ENCODE measurements around a stretch of chr2.

GRCh38 chr2:11235522-11236225, 80.4 kb downstream of the SLC66A3 start:
- RRBS: no CpG with 5 or more reads among the region's 3 CpGs

DNA sequence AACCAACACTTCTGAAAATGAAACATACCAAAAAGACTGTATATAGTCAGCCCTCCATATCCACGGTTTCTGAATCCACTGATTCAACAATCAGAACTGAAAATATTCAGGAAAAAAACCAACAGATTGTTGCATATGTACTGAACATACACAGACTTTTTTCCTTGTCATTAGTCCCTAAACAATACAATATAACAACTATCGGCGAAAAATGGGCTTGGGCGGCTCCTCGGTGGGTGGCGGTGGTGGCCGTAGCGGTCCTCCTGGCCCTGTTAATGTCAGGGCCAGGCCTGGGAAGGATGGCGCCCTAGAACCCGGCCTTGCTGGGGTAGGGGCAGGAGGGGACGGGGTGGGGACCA, 36.8 kb downstream of the ROCK2 start:
- RRBS: 82% methylated on average over 1 of the region's 11 CpGs

DNA sequence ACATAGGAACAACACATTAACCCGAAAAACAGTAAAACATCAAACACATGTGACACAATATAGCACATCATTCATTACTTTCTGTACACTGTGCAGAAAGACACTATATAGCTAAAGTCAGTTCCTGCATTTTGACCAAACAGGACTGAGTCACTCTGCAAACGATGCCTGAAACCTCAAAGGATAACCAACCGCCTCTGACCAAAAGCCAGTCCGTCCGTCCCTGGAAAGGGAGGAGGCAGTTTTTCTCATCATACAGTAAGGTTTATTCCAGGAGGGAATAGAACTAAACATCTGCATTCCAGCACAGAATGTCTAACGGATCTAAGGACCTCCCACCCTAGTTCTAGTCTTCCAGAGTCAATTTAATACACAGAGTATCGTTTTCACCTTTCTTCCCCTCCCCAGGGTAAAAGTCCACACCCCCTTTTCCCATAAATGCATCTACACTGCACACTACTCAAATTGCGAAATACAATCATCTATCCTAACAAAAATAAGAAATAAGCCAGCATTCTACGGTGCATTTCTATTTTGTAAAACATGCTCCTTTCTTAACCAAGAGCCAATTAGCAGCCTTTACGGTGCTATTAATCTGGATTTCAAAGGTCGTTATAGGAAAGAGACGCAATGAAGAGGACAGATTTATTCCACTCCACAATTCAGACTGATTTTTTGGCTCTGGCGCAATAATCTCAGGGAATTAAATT, 1.6 kb downstream of the ROCK2 start:
- RRBS: no CpG with 5 or more reads among the region's 13 CpGs

DNA sequence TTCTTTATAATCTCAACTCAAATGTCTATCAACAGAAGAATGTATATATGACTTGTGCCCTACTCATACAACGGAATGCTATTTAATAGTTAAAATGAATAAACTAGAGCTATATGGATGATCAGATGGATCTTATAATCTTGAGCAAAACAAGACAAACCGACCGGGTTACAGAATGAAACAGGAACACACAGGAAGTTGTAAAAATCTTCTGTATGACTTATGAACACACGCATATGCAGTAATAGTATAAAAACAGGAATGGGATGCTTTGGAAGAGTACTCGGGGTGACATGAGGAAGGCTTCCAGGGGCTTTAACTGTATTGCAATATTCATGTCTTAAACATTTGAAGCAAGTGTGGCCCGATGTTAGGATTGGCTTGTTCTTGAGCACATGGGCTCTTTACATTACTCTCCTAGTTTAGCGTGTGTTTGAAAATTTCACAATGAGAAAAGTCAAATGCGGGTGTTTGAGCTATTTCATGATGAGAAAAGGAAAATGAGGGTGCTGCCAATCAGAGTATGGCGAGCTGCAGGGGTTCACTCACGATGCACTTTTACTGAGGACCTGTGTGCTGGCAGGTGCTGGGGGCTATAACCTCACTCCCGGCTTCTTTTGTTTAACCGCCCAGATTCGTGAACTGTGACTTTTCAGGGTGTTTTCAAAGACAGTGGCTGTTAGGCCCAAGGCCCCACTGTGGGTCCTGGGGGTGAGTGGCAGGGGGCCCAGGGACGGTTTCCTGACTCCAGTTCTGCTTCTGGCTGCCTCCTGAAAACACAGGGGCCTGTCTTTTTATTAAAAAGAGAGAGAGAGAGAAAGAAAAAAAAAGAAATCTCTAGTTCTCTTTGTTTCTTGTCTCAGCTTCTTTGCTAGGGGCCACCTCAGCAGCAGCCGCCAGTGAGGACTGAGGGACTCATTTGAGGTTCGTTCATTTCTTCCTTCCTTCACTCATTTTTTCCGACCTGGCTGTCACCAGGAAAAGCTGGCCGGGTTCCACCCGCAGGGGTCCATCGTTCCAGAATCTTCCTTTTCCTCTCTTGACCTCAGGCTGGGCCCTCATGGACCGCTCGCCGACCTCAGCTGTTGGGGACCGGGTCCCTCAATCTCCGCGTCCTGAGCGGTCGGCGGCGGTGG, 15.2 kb upstream of the E2F6 start:
- RRBS: 80% methylated on average over 10 of the region's 30 CpGs

GRCh38 chr2:11481945-11482512, 16.1 kb upstream of the E2F6 start:
- RRBS: 19% methylated on average over 33 of the region's 52 CpGs

DNA sequence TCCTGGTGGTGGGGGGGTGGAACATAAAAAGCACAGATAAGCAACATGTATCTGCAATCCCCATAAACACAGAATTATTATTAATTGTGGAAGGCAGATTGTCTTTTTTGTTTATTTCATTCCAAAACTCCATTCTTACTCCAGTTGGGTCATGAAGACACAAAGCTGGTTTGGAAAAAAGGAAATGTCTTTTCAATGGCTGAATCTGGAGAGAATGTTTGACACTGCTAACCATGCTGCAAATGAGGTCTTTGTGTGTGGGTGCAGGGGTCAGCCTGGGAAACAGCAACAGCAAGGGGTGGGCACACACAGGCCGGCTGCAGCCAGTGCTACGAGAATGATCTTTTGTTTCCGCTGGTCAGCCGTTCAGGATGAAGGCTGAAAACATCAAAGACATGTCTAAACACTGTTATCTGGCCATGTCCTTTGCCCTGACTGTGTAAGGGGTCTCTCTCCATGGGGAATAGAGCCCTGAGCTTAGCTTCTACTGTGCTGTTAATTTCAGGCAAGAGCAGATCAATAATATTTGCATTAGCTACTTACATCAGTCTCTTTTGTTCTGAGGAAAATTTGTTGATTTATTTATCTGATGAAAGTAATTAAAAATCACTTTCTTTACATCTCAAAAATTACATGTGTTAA, 33.2 kb upstream of the E2F6 start:
- RRBS: no CpG with 5 or more reads among the region's 4 CpGs

DNA sequence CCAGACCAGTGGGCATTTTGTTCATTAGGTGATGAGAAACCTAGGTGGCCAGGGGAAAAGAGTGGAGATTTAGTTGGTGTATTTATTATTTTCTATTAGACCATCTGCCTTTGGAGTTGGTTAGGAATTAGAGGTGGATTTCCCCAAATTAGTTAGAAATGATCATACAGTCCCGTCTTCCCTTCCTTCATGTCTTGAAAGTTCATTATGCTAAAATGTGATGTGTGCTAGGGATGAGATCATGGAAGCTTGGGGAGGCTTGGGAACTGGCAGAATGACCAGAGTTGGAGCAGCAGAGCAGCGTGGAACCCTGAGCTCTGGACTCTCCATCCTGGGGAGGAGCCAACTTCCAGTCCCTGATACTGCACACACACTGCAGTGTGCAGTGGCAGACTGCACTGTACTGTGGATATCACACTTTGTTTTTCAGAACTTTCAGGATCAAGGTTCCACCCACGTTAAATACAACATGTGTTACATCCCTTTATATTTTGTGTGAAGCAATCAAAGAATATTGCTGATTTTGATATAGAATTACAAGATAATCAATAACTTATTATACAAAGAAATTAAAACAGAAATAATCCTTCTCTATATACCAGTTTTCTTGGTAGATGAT, 27.3 kb upstream of the GREB1 start:
- RRBS: no CpG with 5 or more reads among the region's 3 CpGs

GRCh38 chr2:11540339-11540885, 6.6 kb downstream of the GREB1 start:
- RRBS: no CpG with 5 or more reads among the region's 7 CpGs

DNA sequence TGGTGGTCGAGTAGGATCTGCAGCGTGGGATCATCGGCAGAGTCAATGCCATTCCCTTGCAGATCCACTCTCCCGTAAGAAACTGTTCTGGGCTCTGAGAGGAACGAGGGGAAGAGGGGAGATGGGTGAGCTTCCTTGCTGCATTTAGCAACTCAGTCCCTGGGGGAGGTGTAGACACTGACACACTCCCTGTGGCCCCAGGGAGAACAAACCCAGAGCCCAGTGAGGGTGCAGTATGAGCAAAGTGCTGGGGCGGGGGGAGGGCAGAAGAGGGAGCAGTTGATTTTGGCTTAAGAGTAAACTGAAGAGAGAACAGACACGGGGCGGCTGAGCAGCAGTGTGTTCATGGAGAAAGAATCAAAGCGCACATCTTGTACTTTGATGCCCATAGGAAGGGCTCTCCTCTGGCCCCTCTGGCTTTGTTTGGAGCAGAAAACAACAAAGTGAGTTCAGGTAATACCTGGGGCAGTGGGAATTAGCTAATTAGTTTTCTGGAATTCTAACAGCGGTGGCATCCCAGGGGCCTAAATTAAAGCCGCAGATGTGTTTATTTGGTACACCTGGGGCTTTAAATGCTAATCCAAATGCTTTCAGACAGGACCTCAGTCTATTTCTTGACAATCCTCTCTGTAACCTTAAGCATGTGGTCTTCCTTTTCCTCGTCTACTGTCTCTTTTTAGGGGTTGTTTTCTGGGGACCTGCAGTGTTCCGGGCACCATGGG, 8.7 kb downstream of the GREB1 start:
- RRBS: no CpG with 5 or more reads among the region's 13 CpGs

DNA sequence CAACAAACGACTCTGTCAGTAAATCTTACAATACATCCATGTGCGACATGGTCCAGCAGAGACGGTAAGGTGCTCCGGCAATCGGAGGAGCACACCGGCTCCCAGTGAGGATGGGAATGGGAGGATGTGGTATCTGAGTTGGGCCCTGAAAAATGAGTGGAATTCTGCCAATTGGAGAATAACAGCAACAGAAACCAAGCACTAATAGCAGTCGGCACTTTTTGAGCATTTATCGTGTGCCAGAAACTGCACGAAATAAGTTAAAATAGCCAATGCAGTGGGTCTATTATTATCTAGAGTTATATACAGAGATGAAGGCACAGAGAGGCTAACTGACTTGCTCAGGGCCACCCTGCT, 35.5 kb downstream of the GREB1 start:
- RRBS: no CpG with 5 or more reads among the region's 9 CpGs

DNA sequence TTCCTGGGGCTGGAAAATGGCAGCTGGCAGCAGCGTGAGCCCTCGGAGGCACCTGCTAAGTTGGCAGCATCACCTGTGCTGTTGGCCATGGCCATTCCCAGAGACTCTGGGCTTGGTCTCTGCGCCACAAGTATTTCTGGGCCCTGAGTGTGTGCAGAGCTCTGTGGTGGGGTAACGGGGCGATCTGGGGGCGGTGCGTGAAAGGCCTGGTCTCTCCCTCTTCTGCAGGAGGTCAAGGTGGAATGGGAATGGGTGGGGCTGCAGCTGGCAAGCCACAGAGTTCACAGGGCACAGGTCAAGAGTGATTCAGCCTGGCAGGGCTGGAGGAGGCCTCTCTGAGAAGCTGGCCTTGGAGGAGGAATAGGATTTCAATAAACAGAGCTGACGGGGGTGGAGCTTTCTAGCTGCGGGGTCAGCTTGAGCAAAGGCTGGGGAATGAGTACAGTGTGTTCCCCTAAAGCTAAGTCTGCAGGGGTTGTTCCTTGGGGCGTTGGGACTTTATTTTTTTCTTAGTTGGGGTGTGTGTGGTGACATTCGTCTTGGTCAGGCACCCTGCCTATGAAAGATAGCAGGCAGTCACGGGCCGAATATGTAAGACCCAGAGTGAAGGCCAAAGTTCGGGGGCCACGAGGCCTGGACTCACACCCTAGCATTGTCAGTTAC, 10.4 kb upstream of the NTSR2 start:
- RRBS: no CpG with 5 or more reads among the region's 15 CpGs

DNA sequence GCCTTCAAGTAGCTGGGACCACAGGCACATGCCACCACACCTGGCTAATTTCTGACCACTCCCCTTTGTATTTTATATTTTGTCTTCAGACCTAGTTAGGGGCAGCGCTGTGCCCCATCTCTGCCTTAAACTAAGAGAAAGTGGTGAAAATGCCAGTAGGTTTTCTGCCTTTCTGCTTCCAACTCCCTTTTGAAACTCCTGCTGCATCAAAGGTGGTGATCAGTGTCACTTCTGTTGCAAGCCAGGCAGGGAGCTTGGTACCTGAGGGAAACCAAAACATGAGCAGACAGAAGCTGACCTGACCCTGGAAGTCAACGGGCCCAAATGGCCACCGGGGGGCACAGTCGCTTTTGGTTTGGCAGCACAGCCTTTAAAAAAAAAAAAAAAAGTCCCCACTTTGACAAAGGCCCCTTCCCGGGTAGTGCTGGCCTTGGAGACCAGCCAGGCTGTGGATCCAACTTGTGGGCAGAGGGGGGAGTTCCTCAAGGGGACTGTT, 82.7 kb downstream of the LPIN1 start:
- RRBS: 12% methylated on average over 3 of the region's 5 CpGs

GRCh38 chr2:12277342-12278000, 439.3 kb upstream of the TRIB2 start:
- RRBS: no CpG with 5 or more reads among the region's 5 CpGs

DNA sequence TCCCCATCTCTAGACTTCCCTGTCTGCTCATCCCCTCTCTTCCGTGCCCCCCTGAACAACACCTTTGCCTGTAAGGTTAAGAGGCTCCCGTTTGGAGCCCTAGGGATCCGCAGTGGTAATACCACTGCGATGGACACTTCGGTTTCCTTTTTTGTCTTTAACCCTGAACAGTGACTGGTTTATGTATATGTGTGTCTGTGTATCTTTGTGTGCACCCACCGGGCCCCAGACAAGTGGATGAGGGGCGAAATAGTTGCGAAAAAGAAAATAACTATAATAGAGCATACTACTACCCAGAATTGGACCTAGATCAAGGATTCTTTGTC, 2.5 kb downstream of the TRIB2 start:
- RRBS: no CpG with 5 or more reads among the region's 8 CpGs

DNA sequence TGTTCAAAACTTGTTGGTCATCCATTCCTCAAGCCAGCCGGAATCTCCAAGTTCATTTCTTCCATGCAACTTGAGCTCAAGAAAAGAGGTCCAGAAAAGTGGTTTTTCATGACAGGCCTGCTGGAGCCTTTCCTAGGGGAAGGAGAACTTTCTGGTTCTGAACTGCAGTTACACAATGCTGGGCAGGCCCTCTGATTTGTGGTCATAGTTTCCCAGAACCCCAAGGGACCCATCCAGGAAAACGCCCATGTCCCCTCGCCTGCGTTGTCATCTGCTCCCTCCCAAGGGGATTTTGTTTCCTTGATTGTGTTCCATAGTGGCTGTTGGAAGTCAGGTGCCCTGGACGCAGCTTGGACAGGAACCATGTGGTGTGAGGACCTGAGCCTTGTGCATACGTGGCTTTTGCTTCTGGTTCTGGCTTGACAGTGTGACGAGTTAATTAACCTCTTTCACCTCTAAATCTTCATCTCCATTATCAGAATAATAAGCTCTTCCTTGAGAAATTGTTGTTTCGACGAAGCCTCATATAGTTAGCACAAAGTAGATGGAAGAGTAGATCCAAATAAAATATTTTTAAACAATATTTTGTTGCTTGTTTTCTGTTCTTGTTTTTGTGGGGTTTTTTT, 108.4 kb downstream of the TRIB2 start:
- RRBS: no CpG with 5 or more reads among the region's 9 CpGs

DNA sequence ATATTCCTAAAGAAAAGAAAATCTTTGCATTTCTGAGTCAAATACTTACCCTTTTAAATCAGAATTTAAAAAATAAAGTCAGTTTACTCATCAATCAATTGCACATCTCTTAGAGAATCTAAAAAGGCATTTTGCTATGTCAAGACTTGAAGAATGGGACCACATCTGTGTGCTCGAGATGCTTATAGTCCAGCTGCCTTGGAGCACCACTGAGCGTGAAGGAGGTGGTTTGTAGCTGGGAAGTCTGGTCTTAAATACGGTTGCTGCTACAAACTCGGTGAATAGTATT, 289.6 kb downstream of the TRIB2 start:
- RRBS: no CpG with 5 or more reads among the region's 4 CpGs

- RRBS: no CpG with 5 or more reads among the region's 6 CpGs
Measured at GRCh38 chr2:13006862-13007305, 290.1 kb downstream of the TRIB2 start.

DNA sequence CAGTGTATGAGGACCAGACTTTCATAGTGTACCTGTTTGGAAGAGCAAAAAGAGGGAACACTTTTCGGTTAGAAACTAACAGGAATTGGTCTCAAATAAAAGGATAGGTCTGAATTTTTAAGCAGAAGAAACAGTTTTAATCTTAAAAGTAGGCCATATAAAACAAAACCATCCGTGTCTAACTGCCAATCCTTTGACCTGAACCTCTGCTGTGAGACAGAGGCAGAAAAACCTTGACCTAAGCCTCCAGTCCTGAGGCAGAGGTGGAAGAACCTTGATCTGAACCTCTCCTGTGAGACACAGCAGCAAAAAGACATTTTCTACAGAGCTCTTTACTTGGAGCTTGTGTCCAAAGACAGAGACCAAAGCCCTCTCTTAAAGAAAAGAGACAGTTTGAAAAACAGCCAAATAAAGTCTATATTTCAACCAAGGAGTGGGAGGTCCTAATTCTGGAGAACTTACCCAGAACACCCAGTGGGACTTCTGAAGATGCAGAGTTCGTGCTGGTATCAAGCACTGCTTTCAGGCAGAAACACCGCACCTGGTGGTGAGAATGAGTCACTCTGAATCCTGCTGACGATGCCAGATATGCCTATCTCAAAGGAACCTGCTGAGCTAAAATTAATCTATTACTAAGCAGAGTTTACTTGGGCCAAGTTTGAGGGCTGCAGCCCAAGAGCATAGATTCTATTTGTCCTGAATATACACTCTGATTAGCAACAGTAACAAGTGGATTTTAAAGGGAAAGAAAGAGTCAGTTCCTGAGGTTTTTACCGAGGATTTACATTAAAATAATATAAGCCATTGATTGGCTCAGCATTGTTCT, 806.3 kb downstream of the TRIB2 start:
- RRBS: no CpG with 5 or more reads among the region's 6 CpGs

DNA sequence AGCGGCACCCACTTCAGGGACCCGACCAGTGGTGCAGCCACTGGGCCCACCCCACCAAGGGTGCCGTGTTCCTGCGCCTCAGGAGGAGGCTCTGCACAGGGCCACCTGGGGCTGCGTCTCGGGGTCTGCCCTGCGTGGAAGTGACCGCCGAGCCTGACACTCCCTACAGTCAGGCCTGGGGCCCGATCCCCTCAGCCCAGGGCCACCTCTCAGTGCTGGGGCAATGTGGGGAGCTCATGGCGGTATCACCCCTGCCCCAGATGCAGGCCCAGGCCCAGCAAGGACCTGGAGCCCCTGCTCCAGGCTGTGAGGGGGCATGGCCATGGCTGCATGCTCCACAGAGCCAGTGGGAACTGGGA, 452.7 kb downstream of the LRATD1 start:
- RRBS: no CpG with 5 or more reads among the region's 11 CpGs